ENCODE results near the gene CCDC180.

DNA sequence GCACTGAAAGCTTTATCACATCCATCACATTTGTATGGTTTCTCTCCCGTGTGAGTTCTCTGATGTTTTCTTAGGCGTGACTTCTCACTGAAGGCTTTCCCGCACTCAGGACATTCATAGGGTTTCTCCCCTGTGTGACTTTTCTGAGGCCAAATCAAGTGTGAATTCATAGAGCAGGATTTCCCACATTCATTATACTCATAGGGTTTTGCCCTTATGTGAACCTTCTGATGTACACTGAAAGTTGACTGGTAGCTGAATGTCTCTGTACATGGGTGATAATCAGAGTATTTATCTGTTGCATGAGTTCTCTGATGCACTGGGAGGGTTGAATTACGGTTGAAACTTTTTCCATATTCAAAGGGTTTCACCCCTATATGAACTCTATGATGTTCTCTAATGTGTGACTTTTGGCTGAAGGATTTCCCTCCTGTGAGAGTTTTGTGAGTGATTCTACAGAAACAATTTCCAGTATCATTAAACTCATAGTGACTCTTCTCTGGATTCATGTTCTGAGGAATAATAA, 35.5 kb downstream of the ZNF782 start:
- PRO-cap, 4 experiments = no peak in any of the 4 experiments
- RAMPAGE, long total RNA, 2 experiments = start-site peak on the minus strand in 1 of 2 experiments, centred at position 147 of the sequence, 13 reads per replicate
- RRBS = no CpG with 5 or more reads among the region's 4 CpGs

- PRO-cap, 4 experiments = no peak in any of the 4 experiments
- RAMPAGE, long total RNA, 2 experiments = no peak in any of the 2 experiments
- RRBS = no CpG with 5 or more reads among the region's 15 CpGs
Observed at GRCh38 chr9:97214372-97215084, 92.9 kb upstream of the CCDC180 start.

- PRO-cap, 4 experiments = peak in 4 of 4 experiments; most common plus-strand start chr9:97308116 (in 2); most common minus-strand start chr9:97307957 (in 4)
- RAMPAGE, long total RNA, 2 experiments = no peak in any of the 2 experiments
- RRBS = 6% methylated on average over 4 of the region's 44 CpGs
Observed at GRCh38 chr9:97307465-97308292, at the start of gene CCDC180. Gene CCDC180 (plus strand): TSS chr9:97307659.

DNA sequence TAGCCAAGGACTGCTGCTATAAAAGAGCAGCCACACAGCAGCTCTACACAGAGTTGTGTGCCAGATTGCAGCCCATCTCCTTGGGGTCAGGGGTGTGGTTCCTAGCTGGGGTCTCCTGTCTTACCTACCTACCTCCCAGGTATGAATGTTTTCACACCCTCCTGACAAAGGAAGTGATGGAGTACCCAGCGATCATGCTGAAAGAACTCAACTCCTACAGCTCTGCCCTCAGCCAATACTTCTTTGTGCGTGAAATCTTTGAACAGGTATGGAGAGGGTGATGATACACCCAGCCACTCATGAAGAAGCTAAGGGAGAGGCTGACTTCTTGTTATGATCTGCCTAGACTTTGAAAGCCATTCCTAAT, 20.4 kb downstream of the CCDC180 start:
- PRO-cap, 4 experiments = no peak in any of the 4 experiments
- RAMPAGE, long total RNA, 2 experiments = no peak in any of the 2 experiments
- RRBS = no CpG with 5 or more reads among the region's 2 CpGs

DNA sequence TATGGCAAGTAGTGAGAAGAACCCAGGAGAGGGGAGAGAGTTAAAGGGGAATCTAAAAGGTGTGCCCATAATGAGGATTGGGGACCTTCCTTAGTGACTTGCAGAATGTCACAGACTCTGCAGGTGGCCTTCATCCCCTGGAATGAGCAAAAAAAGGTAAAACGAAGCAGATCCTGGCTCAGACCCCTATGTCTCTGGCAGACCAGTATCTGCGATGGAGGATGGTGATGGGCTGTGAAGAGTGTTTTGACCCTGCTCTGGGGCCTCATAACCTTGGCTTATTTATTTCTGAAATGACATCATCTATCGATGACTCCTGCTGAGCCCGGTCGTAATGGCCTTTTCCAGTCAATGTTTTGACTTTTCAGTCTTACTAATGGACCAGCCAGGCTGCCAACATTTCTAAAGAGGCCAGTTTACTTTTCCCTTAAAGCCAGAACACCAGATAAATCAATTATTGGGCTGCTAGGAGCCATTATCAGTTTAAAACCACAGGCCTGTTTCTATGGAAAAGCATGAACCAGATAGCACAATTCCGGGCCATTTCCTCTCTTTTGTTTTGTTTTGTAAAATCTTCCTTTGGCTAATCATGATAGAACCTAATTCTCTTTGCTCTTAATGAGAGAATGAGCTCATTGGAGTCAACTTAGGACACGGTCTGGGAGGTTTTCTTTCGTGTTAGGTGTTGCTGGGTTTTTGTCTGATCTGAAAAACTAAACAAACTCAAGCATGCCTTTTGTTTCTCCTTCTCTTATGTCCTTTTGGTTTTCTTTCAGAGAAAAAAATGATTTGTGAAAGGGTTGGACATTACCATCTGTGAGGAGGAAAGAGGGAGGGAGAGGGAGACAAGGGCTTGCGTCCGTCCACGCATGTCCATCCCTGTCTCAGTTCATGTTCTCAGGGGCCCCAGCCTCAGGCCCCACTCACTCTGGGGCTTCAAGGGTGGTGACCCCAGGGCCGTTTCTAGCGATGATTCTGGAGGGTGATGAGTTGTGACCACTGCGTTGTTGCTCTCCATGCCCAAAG, 3.3 kb downstream of the TMOD1 start:
- PRO-cap, 4 experiments = peak in 1 of 4 experiments; most common plus-strand start position 635 of the sequence (in 1); most common minus-strand start position 566 of the sequence (in 1)
- RAMPAGE, long total RNA, 2 experiments = no peak in any of the 2 experiments
- RRBS = no CpG with 5 or more reads among the region's 14 CpGs

- PRO-cap, 4 experiments = peak in 1 of 4 experiments; most common minus-strand start chr9:97577333 (in 1)
- RAMPAGE, long total RNA, 2 experiments = no peak in any of the 2 experiments
- RRBS = no CpG with 5 or more reads among the region's 7 CpGs
Observed at GRCh38 chr9:97576931-97577457, 56.2 kb downstream of the TSTD2 start.

DNA sequence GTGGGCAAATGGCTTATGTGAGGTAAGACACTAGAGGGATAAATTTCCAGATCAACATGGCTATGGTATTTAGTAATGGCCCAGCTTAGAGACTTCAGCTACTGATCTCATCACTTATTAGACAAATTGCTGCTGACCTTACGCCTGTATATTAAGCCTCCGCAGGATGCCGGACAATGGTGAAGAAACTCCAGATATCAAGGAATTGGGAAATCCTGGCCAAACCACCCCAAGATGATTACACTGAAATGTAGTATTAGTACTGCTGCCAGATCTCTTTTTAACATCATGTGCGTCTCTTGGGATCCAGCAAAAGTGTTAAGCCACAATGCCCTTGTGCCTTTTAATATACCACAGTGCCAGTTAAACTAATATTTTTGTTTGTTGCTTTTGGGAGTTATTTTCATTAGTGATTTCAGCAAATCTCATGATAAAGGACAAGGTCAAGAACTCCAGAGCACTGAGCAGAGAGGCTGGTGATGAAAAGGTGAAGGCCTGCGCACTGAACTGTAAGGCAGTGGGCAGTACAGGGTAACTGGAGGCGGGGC, 32.6 kb downstream of the TSTD2 start:
- PRO-cap, 4 experiments = no peak in any of the 4 experiments
- RAMPAGE, long total RNA, 2 experiments = no peak in any of the 2 experiments
- RRBS = no CpG with 5 or more reads among the region's 6 CpGs

GRCh38 chr9:97930777-97931529, 7.0 kb downstream of the HEMGN start:
- PRO-cap, 4 experiments = no peak in any of the 4 experiments
- RAMPAGE, long total RNA, 2 experiments = no peak in any of the 2 experiments
- RRBS = no CpG with 5 or more reads among the region's 9 CpGs

DNA sequence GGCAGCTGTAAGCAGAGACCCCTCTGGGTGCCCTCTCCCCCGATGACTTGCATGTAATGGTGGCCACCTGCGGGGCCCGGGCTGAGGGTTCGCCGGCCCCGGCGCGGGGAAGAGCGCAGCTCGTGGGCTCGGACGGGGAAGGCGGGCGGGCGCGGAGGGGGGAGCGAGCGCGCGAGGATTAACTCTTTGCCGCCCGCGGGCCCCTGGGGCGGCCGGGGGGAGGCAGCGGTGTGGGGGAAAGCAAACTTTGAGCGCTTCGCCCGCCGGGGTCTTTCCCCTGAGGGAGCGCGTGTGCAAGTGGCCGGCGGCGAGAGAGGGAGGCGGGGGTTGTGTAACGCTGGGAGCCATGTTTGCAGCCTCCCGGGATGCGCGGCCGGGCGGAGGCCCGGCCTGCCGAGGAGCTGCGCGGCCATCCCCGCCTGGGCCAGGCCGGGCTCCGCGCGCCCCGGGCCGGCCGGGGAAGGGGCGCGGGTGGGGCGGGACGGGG, 505 bp downstream of the ANP32B start:
- PRO-cap, 4 experiments = peak in 3 of 4 experiments; most common plus-strand start position 206 of the sequence (in 2); most common minus-strand start position 140 of the sequence (in 3)
- RAMPAGE, long total RNA, 2 experiments = no peak in any of the 2 experiments
- RRBS = 2% methylated on average over 36 of the region's 58 CpGs

GRCh38 chr9:98014817-98015987, 32.1 kb downstream of the ANP32B start:
- PRO-cap, 4 experiments = no peak in any of the 4 experiments
- RAMPAGE, long total RNA, 2 experiments = no peak in any of the 2 experiments
- RRBS = no CpG with 5 or more reads among the region's 9 CpGs

DNA sequence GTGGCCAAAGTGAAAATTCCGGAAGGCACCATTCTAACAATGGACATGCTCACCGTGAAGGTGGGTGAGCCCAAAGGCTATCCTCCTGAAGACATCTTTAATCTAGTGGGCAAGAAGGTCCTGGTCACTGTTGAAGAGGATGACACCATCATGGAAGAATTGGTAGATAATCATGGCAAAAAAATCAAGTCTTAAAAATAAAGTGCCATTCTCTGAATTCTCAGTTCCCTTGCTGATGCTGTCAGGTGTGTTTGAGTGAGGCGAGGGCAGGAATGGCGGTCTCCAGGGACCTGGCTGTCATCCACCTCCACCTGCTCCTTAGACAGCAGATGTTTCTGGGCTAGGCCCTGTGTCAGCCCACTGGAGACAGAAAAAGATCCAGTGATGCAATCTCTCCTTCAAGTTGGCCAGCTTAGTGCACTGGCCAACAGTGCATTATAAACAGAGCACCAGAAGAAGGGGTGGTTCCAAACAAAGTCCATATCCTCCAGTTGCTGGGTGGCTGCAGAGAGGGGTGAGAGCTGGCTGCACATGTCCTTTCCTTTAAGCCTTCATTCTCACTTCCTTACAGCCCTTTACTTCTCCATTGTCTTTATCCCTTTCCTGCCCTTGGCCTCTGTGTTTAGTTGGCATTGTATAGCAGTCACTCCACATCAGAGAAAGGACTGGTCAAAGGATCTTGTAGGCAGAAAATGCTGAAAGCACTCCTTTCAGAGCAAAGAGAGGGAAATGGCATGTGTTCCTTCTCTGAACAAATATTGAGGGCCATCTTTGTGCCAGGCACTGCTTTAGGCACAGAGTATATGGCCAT, 26.5 kb downstream of the NANS start:
- PRO-cap, 4 experiments = no peak in any of the 4 experiments
- RAMPAGE, long total RNA, 2 experiments = no peak in any of the 2 experiments
- RRBS = no CpG with 5 or more reads among the region's 4 CpGs

DNA sequence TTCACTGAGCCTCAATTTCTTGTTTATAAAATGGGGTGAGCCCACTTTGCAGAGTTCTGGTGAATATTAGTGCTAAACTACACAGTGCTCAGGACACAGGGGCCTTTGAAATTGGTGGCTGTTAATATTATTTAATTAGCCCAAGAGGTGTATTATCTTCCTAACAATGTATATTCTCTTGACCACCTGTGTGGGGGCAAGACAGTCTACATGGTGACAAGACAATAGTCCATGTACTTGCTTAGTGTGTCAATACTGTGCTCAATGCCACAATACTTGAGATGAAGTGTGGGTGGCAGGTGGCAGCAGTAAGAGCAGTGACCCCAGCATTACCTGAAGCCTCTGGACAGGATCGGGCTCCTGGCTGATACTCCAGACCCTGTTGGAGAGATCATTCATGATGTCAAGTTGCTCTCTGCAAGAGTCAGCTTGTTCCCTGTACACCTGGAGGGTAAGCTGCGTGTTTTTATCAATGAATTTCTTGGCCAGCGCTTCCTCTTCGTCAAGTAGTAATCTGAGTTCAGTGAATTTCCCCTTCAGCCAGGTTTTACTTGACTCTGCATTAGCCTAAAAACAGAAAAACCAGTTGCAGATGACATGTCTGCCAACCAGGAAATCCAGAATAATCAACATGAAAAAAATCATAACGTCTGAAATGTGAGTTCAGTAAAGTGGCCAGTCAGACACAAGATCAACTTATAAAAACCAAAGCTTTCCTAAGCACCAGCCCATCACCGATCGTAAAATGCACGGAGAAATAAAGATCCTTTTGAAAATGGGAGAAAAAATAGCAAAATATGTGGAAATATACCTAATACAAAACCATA, 19.2 kb downstream of the TRIM14 start:
- PRO-cap, 4 experiments = no peak in any of the 4 experiments
- RAMPAGE, long total RNA, 2 experiments = no peak in any of the 2 experiments
- RRBS = no CpG with 5 or more reads among the region's 8 CpGs

DNA sequence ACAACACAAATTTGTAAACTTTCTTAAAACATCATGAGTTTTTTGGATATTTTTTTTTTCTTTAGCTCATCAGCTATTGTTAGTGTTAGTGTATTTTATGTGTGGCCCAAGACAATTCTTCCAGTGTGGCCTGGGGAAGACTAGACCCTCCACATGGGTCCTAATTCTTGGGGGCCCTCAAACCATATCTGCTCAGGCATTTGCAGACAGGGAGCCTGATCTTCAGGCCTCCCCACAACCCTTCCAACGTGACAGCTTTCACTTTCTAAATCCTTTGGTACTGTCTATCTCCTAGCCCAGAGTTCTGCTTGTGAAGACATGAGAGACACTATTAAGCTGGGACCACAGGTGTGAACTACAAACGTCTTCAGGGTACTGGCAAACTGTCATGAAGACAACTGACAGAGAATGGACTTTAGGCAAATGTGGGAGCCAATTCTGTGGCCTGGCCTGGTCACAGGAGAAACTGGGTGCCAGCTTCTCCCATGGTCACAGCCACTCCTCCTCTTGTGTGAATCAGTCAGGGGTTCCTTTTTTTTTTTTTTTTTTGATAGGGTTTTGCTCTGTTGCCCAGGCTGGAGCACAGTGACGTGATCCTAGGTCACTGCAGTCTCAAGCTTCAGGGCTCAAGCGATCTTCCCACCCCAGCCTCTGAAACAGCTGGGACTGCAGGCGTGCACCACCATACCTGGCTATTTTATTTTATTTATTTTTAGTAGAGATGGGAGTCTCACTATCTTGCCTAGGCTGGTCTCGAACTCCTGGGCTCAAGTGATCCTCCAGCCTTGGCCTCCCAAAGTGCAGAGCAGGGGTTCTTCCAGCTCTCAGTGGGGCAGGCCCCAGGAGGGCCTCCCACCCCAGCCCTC, 10.4 kb downstream of the TRIM14 start:
- PRO-cap, 4 experiments = no peak in any of the 4 experiments
- RAMPAGE, long total RNA, 2 experiments = no peak in any of the 2 experiments
- RRBS = no CpG with 5 or more reads among the region's 6 CpGs

- PRO-cap, 4 experiments = no peak in any of the 4 experiments
- RAMPAGE, long total RNA, 2 experiments = no peak in any of the 2 experiments
- RRBS = no CpG with 5 or more reads among the region's 3 CpGs
Observed at GRCh38 chr9:98120622-98121054, 1.6 kb upstream of the TRIM14 start.

DNA sequence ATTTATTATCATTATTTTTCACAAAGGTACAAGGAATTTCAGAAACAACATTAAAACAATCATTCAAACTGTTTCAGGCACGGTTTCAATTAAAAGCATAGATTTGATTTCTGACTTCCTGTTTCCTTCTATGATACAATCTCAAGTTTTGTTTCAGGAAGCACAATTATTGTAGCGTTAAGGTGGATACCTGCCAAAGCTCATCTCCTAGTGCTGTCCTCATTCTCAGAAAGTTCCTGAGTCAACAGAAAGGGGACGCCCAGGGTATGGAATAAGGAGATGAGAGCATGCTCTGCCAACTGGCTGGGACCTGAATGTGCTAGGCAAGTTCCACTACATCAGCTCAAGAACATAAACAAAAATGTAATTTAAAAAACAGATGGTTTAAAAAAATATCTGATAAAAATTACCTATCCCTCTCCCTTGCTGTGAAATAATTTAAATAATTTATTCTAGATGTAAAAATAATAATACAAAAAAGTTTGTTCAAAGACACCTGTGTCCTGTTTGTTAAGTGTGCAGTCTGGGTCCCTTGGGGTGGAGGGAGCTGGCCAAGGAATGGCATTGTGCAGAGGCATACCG, 2.1 kb upstream of the TRIM14 start:
- PRO-cap, 4 experiments = no peak in any of the 4 experiments
- RAMPAGE, long total RNA, 2 experiments = no peak in any of the 2 experiments
- RRBS = no CpG with 5 or more reads among the region's 4 CpGs

DNA sequence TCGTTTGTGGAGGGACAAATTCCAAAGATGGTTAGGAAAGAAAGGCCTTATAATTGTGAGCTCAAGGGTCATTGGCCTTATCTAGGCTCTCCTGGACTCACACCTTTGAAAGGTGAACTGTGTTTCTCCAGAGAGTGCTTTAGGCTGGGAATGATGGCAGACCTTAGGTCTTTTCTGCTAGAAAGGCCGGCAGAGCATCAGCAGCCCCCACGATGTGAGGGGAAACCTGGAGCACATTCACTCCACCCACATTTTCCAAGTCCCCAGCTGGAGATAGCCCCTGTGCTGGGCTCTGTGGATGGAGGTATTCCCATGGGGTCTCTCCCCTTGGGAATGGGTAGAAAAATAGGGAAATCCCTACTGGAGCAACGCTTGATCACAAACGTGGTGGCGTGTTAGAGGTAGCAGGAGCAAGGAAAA, 15.4 kb downstream of the CORO2A start:
- PRO-cap, 4 experiments = no peak in any of the 4 experiments
- RAMPAGE, long total RNA, 2 experiments = no peak in any of the 2 experiments
- RRBS = no CpG with 5 or more reads among the region's 6 CpGs

- PRO-cap, 4 experiments = no peak in any of the 4 experiments
- RAMPAGE, long total RNA, 2 experiments = no peak in any of the 2 experiments
- RRBS = 5% methylated on average over 12 of the region's 37 CpGs
Observed at GRCh38 chr9:98191470-98192429, 687 bp downstream of the CORO2A start.

DNA sequence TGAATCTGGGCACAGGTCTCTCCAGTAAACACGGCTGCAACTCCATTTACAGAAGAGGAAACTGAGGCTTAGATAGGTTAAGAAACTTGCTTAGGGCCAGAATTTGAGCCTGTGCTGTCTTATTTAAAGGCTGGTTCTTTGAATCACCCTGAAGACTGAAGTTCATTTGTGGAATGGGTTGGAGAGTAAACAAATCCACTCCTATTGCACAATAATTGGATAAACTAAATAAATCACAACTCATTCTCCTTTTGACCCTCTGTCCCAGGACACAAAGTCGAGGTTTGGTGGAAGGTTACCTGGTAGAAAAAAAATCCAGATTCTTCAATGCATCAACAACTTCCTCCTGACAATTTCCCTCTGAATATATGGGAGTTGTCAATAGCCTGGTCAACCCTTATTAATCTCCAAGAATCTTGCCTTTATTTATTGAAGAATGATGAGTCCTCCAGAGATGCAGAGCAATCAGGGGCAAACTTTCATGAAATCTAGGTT, 28.9 kb downstream of the TBC1D2 start:
- PRO-cap, 4 experiments = no peak in any of the 4 experiments
- RAMPAGE, long total RNA, 2 experiments = no peak in any of the 2 experiments
- RRBS = no CpG with 5 or more reads among the region's 2 CpGs

- PRO-cap, 4 experiments = no peak in any of the 4 experiments
- RAMPAGE, long total RNA, 2 experiments = no peak in any of the 2 experiments
- RRBS = no CpG with 5 or more reads among the region's 4 CpGs
Observed at GRCh38 chr9:98232097-98232436, 23.4 kb downstream of the TBC1D2 start.

GRCh38 chr9:98508020-98508566, 200.6 kb downstream of the GABBR2 start:
- PRO-cap, 4 experiments = no peak in any of the 4 experiments
- RAMPAGE, long total RNA, 2 experiments = no peak in any of the 2 experiments
- RRBS = no CpG with 5 or more reads among the region's 14 CpGs

Data from uterus (tissue), 7 donors.